ENCODE data around the genes ADGRL2 and PRKACB.

GRCh38 chr1:77605072-77605737 is 77.3 kb downstream of the ZZZ3 start:
- PRO-cap, result no peak

GRCh38 chr1:77895719-77895978 is 7.2 kb downstream of the NEXN start:
- PRO-cap, result no peak

DNA sequence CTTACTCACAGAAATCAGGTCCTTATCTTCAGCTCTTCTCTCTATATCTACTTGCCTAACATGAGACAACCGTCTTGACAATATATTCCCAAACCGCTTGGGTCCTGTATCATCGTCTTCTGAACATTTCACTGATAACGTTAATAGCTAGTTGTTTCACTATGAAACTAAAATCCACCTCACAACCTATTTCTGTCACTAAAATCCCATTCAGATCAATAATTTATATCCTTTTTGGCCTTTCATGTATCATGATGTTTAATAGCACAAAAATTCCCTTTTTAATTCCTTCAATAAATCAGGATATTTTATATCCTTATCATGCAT is 18.1 kb downstream of the FUBP1 start:
- PRO-cap, result no peak

DNA sequence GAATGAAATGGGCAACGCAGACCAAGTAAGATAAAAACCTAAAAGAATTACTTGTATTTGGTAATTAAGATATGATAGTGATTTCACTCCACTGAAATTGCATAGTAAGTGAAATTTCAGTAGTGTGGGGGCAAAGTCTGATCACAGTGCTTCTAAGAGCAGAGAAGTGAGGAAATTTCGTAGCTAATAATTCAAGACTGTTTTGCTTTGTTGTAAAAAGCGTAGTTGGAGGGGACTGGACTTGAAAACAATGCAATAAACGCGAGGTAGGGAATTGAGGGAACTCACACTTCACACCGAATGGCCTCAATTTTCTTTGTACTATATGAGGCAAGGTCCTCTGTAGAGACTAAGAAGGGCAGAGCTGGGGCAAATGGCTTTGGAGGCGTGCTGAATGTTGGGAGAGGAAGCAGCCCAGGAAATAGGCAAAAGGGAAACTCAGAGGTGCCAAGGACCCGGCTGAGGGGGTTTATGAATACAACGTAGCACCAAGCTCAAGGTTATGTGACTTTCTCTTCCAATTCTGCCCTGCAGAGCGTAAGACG is 624 bp upstream of the GIPC2 start:
- PRO-cap, result no peak

DNA sequence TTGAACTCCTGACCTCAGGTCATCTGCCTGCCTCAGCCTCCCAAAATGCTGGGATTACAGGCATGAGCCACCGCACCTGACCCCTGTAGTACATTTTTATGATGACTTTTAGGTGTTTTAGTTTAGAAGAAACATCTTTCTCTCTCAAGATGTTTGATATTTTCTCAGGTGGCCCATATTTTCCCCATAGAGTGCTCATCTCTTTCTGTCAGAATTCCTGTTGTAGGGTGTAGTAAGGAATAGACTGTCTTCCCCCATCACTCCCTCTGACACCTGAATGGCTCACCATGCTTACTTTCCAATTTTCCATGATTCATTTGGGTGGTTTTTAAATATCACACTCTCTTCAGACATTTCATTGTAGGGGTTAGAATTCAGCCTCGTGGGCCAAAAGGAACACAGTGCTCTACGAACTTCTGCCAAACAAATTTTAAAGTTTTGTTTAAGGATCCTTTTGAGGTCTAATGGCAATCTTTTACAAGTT is 24.0 kb downstream of the GIPC2 start:
- PRO-cap, result no peak

DNA sequence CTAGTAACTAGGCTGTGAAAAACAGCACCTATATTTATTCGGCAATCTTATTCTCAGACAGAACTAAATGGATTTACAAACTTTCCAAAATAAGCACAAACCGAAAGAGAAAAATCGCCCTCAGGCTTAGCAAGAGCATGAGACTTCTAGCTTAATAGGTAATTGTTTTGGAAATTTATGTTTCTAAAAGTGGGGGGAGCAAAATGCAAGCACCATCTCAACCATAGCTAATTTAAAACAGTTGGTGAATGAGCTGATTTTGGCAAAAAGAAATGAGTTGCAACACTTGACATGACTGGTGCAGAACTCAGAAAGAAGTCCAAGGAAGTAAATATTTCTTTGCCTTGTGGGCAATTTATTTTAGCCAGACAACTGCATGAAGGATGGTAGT is 71.5 kb upstream of the PTGFR start:
- PRO-cap, result no peak

- PRO-cap, result no peak
Observed at GRCh38 chr1:78492426-78492789, 1.6 kb downstream of the PTGFR start.

GRCh38 chr1:78623493-78623896 is 3.2 kb downstream of the IFI44L start:
- PRO-cap, result no peak

- PRO-cap, result no peak
Observed at GRCh38 chr1:78642046-78642697, 7.5 kb upstream of the IFI44 start.

GRCh38 chr1:81306046-81306542 is 494.6 kb upstream of the ADGRL2 start:
- PRO-cap, result no peak

GRCh38 chr1:81702896-81703681 is 97.6 kb upstream of the ADGRL2 start:
- PRO-cap, result no peak

GRCh38 chr1:81800787-81801641 is at the start of gene ADGRL2:
Gene ADGRL2 (plus strand): TSS chr1:81800934.
- PRO-cap, result no peak

DNA sequence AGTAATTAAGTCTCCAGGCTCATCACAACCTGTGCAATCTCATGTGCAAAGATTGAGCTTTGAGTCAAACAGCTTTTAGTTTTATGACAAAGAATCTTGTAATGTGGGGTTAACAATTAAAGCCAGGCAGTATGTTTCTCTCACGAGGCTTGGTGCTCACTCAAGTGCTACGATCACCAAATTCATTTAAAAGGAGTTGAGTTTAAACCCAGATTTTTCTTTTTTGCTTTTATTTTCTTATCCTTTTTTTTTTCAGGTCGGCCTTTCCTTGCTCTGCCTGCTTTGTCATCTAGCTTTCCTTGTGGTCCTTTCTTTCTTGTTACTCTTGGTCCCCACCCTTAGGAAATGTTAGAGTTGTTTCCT is 1037.1 kb downstream of the ADGRL2 start:
- PRO-cap, result no peak

- PRO-cap, result no peak
Observed at GRCh38 chr1:83764371-83764737, 234.6 kb downstream of the TTLL7 start.

DNA sequence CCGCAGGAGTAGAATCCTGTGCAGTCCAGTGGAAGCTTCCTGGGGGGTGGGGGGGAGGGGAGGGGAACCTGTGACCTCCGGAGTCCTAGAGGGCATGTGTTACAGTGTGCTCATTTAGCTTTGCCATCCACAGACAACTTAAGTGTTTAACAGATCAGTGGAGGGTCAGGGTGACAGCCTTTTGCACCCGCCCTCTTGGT is 18.1 kb upstream of the PRKACB start:
- PRO-cap, result no peak

DNA sequence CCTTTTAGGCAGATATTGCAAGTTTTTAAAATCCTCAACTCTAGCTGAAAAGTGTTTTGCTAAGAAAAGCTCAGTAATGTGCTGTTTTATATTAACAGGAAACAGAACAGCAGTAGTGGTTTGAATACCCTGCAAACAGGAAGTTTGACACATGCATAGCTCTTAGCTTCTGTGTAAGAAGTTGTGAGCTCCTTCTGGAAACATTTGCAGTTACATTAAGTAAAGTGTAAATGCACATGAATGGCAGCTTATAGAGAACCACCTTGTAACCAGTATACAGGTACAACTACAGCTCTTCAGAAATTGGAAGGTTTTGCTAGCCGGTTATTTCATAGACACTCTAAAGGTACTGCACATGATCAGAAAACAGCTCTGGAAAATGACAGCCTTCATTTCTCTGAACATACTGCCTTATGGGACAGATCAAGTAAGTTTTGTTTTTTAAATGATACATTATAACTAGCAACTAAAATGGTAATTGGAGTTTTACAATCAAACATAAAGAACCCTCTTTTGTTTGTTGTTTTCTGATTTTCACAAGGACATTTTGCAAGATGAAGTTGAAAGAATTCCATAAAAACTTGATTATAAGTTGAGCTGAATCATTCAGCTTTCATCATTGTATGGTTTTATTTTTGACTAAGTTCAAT is at the start of gene PRKACB:
PRKACB (plus strand) TSS at position 150 of the 650 bp plus-strand sequence.
- PRO-cap, result no peak

DNA sequence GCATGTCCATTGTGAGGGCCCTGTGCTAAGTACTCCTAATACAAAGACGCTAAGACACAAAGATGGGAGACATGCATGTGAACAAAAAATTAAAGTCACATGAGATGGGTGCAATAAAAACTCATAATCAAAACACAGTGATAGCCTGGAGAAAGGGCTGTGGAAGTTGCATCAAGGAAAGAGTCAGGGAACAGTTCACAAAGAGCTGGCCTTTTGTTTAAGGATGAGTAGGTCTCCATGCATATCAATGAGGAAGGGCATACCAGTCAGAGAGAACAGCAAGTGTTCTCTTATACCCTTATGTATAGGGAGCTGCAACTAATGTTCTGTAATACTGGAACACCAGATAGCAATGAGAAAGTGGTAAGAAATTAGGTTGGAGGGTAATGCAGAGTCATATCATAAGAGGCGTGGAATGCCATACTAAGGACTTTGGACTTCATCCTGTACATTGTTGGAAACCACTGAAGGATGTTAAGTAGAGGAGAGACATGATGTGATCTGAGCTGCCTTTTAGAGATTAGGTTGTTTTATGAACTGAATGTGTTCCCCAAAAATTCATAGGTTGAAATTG is 46.8 kb upstream of the SAMD13 start:
- PRO-cap, result no peak

DNA sequence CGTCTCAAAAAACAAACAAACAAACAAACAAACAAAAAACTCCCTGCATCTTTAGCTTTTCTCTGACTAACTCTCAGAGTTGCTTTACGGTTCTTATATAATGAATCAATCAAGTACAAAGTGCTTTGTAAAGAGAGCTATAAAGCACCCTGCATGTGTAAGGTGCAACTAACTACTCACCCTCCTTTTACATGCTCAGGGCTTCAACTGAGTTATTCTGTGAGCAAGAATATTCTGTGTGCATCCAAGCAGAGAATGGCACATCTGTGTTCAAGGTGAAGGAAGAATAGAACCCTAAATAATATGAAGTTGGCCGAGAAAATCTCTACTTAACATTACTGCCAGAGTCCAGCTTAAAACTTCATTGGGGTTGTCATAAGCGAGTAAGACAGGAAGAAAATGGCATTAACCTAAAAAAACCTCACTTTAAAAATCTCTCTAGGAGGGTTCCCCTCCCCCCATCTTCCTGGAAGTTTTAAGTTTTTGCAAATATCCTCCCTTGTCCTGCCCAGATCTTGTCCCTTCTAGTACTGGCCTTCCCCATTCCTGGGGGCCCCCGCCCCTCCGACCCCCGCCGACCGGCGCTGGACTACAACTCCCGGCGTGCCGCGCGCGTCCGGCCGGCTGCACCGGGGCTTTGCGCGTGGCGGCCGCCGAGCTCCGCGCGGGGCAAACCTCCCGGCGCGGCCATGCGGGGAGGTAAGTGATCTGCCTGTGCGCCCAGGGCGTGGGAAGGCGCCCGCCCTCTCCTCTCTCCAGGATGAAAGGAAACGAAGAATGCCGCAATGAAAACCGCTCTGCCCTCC is 3.4 kb upstream of the SAMD13 start:
- PRO-cap, result unidirectional peak, plus-strand start at position 672 of the sequence

- PRO-cap, result no peak
Observed at GRCh38 chr1:84365555-84366395, 32.5 kb upstream of the DNASE2B start.

GRCh38 chr1:84498055-84498711 is 8.0 kb upstream of the SPATA1 start:
- PRO-cap, result no peak

All from peritoneum (tissue), 1 donor.